Foreskin fibroblast (primary cell): ENCODE measurements around a stretch of chr2.

DNA sequence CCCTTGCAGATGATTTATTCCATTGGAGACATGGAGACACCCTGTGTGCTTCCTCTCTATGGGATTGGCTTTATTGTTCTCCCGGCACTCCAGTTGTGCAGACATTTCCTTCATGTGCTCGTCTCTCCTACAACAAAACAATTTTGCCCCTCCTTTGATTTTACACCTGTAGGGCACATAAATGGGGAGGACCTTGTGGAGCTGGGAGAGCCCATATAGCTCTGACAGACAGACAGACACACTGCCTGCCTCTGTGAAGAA lies 446.6 kb upstream of the ID2 start:
- RRBS, result no CpG with 5 or more reads among the region's 2 CpGs

GRCh38 chr2:8413632-8413952 lies 268.3 kb upstream of the ID2 start:
- RRBS, result no CpG with 5 or more reads among the region's 3 CpGs

- RRBS, result no CpG with 5 or more reads among the region's 5 CpGs
Observed at GRCh38 chr2:8491342-8491615, 190.6 kb upstream of the ID2 start.

DNA sequence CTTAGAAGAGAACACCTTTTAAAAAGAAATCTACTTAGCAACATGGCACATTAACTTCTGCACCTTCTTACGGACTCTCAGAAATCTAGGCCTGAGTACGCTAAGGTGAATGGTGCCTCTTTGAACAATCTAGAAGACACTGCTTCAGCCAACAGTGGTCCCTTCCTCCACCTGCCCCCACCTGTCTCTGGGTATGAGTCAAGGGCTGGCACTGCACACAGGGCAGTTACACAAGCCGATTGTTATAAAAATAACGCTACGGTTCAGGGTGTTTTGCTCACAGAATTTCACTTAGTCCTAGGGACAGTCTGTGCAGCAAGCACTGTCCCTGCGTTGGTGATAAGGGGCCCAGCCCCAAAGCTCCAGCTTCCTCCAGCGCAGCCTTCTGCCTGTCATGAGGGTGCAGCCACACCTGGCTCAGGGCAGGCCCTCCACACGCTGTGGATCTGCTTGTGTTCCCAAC lies 114.8 kb upstream of the ID2 start:
- RRBS, result no CpG with 5 or more reads among the region's 8 CpGs

DNA sequence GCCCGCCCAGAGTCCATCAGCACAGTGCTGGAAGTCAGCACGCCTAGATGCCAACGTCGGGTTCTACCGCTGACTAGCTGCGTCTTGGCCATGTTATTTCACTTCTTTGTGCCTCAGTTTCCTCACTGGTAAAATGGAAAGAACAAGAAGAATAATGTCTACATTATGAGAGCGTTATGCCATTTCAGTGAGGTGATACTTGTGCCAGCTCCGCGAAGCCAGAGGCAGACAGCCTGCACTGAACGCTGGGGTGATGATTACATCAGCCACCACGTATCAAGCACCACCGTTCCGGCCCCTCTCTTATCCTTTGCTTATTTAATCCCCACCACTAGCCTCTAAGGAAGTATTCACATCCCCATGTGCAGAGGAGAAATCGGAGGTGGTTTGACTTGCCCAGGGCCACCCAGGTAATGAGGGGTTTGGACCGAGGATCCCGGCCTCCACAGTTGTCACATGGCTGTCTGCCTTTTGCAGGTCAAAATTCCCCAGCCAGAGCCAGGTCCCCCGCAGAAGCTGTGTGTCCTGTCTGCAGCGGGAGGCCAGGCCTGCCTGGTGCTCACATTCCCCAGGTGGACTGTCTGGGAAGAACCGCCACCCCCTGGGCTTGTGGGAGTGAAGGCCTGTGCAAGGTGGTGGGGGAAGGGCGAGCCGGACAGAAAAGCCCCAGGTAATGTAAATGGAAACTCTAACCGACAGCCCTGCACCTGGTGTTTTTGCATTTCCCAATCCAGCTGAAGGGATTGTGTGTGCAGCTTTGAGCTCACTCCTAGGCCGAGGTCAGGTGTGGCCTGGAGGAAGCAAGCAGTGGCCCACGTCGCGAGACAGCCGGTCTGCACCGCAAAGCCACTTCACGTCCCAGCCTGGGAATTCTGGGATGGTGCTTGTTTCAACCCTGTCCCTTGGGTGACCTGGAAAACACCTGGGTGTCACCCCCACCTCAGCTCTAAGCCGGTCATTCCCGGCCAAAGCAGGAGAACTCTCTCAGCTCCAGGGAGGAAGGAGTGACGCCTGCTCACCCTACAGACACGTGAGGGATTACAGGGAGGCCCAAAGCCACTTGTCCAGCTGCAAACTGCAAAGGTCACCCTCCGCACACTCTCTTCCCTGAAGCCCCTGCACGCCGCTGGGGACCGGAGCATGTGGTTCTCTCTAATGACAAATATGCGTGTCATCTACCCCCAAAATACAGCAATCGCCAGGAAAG lies 108.4 kb upstream of the ID2 start:
- RRBS, result 91% methylated on average over 2 of the region's 39 CpGs

DNA sequence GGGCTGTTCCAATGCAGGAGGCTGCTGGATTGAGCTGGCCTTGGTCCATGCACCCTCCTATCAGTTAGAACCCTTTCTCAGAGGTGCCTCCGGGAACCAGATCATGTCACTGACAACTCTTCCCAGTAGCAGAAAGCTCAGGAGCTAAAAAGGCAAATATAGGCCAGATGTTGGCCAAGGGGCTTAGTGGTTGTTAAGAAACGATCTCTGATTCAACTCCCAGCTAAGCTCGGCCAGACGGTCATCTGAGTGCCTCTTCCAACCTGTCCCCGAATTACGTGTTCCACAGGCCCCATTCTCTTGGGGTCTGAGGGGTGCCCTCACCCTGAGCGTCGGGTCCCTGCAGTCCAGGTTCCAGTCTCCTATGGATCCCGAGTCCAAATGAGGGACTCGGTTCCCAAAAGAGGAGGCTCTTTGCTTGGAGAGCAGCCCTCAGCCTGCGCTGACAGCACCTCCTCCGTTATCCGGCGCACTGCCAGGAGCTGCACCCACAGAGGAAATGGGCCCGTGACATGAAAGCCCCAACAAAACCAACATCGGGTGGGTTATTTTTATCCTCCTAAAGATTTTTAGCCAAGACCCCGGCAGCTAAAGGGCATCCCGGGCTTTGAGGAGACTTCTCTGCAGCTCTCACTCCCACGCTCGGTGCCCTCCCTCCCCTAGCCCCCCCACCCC lies 106.7 kb upstream of the ID2 start:
- RRBS, result 45% methylated on average over 4 of the region's 20 CpGs

DNA sequence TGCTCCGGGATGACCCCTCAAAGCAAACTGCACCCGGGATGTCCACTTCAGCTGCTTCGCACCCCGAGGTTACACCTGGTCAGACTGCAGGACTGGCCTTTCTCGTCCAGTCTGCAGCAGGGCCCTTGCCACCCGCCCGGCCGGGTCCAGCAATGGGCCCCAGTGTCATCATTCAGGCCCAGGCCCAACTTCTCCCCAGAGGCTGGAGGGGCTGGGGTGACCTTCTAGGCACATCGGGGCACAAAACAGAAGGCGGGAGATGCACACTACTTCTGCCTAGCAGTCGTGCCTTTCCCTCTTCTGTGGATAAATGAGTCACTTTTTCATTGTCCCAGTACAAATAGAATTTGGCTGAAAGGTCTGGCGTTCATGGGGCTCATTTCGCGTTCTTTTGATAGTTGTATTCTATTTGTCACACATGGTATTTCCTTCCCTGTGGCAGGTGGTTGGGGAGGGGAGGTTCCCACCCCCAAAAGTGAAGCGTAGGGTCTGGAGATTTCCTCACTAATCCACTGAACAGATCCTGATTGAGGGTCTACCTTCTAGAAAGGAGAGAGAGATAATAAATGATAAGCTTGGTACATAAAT lies 56.9 kb upstream of the ID2 start:
- RRBS, result 100% methylated on average over 3 of the region's 15 CpGs

GRCh38 chr2:8628099-8628789 lies 53.6 kb upstream of the ID2 start:
- RRBS, result no CpG with 5 or more reads among the region's 16 CpGs

DNA sequence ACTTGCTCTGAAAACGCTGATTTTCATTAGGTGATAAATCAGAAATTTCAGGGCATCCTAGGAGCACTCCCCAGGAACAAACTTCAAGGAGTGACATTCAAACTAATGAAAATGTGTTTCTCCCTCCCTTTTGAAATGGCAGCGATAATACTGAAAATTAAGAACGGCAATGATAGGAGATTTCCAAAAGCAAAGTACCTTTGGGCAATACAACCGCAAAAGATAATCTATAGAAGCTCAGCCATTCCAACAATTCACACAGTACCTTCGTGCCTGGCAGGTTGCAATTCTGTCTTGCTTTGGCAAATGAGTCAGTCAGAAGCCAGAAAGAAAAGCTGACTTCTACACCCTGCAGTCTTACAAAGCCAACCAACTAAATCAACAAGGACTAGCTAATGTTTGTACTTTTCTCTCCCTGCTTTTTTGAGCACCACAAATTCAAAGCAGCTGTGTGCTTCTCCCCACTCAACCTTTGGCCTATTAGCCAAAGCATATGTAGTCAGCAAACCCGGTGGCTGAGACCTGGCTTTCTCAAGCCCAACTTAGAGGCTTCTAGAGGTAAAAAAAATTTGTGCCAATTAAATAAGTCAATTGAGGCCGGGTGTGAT lies 25.7 kb upstream of the ID2 start:
- RRBS, result 22% methylated on average over 2 of the region's 7 CpGs

GRCh38 chr2:8665268-8665626 lies 16.6 kb upstream of the ID2 start:
- RRBS, result no CpG with 5 or more reads among the region's 8 CpGs

DNA sequence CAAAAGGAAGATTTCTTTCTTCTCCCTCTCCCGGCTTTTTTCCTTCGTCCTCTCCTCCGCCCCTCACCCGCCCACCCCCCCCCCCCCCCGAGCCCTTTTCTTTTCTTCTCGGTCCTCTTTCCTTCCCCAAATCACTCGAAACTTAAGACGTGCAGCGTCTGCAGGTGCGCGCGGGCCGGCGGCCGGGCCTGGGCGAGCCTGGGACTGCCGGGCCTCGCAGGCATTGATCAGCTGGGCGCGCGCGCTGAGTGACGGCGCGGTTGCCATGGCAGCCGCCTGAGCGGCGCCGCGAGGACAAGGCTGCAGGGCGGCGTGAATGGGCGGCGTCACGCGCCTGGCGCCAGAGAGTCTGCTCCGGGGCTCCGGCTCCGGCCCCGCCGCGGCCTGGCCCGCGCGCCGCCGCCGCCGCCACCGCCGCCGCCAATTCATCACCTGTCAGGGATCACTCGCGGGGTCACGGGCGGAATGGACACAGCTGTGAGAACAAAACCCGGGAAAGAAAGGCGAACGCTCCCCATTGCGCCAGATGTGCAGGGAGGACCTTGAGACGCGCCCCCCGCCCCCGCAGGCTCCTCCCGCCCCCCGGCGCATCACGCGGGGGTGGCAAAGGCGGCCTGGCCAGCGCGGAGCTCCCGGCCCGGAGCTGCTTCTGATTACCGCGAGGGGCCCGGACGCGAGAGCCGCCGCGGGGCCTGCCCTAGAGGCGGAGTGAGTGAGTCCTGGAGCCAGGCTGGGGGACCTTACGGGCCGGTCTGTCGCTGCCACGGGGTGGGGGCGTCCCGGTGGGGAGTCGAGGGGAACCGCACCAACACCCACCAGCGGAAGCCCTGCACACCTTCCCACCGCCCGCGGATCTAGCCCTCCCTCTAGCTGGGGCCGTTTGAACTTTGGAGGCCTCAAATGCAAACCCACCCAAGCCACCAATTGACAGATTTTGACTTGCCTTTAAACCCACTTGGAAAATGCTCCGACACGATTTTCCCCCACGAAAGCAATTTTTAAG lies 2.9 kb upstream of the ID2 start:
- RRBS, result 3% methylated on average over 24 of the region's 100 CpGs

DNA sequence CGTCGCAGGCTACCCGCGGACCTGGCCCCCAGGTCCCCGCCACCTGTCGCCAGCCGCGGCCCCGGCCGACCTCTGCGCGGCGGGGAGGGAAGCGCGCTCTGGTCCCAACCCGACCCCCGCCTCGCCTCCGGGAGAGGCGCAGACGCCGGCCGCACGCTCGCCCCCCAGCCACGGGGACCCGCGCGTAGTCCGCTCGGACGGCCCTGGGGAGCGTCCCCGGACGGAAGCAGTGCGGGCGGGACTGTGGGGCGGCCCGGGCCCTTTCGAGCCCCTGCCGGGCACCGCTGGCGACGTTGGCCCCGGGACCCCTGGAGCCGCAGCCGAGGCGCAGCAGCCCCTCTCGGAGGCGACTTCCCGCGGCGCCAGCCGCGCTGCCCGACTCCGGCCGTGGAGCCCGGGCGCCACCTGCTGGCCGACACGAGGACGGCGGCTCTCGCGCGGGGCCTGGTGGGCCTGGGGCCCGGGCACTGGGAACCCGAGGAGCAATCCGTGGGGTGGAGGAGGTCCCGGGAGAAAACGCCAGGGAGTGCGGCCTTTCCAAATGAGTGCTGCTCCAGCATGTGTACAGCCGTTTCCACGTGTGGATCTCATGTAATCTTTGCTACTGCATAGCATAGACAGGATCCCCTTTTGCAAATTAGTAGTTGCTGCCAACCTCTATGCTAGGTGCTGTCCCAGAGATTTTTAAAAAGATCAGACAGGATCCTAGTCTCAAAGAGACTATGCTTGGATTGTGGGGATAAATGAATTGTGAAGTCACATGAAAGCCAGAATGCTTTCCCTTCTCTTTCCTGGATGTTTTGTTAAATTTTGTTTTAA lies 3.9 kb downstream of the ID2 start:
- RRBS, result 2% methylated on average over 56 of the region's 75 CpGs

GRCh38 chr2:8729675-8730473 lies 48.0 kb downstream of the ID2 start:
- RRBS, result no CpG with 5 or more reads among the region's 11 CpGs

DNA sequence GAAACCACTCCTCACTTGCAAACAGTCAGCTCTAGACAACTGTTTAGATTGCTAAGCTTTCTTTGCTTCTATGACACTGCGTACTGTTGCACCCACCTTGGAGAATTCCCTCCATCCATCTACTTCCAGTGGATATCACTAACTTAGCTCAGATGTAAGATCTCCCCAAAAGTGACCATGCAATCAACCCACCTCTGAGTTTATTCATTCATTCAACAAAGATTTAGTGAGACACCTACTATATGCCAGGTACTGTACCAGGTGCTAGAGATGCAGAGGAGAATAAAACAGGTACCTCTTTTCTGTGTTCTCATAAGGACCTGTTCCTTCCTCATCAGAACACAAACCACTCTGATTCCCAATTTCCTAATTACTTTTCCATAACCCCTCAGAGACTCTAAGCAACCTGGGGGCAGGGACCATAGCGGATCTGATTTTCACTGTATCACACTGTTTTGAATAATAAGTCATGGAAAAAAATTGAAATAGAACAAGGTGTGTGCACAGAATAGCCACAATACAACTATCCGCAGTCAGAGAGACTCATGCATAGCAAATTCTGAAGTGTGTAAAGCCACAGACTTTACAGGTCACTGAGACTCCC lies 20.9 kb downstream of the MBOAT2 start:
- RRBS, result no CpG with 5 or more reads among the region's 3 CpGs

DNA sequence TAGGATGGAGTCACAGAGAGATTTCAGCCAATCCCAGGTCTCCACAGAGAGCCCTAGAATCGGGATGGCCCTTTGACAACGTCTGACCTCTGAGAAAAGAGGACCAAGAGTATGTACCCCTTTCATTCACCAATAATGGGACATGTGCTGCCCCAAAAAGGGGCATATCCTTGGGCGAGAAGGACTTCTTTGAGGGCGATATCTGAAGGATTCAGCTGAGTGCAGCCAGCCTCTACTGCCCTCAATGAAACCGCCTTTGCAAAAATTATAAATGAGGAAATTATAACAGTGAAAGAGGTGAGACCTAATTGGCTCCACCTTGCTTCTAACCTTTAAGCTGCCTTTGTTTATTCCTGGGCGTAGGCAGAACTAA lies 36.3 kb upstream of the ASAP2 start:
- RRBS, result no CpG with 5 or more reads among the region's 6 CpGs

GRCh38 chr2:9234620-9235310 lies 28.2 kb downstream of the ASAP2 start:
- RRBS, result no CpG with 5 or more reads among the region's 12 CpGs

- RRBS, result 94% methylated on average over 5 of the region's 20 CpGs
Observed at GRCh38 chr2:9373107-9373733, 50.1 kb downstream of the ITGB1BP1 start.

DNA sequence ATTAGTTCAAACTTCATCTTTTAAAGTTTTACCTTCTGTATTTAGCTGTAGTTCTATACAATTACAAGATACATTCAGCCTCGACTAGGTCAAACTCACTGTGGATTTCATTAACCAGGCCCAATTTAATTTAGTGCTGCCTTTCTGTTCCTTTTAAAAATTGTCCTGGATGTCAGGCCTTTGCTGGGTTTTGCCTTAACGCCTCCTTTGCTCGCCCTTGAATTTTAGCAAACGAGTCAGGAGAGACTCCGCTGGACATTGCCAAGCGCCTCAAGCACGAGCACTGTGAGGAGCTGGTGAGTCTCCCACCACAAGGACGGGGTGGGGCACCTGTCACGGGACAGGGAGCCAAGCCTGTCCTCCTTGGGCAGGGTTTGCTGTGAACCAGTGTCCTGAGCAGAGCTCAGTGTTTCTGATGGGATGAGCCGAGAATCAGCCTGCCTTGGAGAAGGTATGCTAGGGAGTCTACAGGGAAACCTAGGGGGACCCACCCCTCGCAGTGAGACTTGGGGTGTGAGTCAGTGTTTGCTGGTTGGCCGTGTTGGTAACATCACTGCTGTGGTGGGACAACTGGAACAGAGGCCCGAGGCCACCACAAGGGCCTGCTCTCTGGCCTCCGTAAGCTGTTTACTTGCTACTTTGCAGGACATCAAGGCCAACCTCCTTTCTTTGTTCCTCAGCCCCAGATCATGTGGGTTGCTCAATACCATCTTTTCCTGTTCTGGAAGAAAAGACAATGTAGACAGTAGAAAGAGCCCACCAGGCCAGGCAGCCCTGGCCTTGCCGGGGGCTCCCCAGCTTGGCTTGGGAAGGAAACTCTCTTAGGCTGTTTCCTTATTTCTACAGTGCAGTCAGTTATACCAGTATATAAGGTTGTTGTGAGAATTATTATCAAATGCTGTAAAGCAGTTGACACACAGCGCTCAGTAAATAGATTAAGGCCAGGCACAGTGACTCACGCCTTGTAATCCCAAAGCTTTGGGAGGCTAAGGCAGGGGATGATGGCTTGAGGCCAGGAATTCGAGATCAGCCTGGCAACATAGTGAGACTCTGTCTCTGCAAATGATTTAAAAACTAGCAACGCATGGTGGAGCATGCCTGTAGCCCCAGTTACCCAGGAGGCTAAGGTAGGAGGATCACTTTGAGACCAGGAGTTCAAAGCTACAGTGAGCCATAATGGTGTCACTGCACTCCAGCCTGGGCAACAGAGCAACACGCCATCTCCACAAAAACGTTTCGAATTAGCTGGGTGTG lies 42.4 kb downstream of the ITGB1BP1 start:
- RRBS, result no CpG with 5 or more reads among the region's 22 CpGs

DNA sequence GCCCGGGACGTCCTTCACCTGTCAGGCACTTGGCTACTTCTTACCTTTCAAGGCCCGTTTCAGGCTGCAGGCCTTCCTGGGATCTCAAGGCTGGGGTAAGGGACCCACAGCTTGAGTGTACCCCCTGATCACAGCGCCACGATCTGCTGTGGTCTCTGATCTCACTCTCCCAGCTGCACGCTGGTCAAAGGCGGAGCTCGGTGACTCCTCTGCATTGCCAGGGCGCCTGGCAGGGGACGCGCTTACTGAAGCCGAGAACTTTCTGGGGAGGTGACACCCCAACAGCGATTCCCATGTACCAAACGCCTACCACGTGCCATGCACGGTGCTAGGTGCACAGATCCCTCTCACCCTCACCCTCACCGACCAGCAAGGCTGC lies 904 bp downstream of the ITGB1BP1 start:
- RRBS, result 5% methylated on average over 1 of the region's 17 CpGs

GRCh38 chr2:9474663-9475531 lies 546 bp downstream of the IAH1 start:
- RRBS, result 2% methylated on average over 32 of the region's 71 CpGs